ENCODE measurements around a stretch of chr10.

DNA sequence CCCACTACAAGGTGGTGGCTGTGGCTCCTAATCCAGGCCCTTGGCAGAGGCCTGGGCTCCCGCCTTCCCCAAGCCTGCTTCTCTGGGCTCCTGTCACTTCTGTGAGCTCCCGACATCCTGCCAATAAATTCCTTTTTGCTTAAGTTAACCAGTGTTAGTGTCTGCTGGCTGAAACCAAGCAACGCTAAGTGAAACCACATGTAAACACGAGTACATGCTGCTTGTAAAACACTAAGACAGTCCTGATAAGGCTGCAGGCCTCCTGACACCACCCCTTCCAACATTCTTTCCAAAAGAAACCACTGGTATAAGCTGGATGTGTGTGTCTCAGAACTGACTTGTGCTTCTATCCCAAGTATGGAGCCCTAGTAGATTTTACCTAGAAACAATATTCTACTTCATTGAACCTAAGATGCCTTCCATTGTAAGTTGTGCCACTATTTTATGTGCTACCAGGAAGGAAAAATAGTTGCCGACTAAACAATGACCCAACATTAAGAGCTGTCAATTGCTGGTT, 263.5 kb upstream of the ZMIZ1 start:
- PRO-cap, result no peak
- RAMPAGE, long total RNA, 3 experiments, result no peak in any of the 3 experiments

DNA sequence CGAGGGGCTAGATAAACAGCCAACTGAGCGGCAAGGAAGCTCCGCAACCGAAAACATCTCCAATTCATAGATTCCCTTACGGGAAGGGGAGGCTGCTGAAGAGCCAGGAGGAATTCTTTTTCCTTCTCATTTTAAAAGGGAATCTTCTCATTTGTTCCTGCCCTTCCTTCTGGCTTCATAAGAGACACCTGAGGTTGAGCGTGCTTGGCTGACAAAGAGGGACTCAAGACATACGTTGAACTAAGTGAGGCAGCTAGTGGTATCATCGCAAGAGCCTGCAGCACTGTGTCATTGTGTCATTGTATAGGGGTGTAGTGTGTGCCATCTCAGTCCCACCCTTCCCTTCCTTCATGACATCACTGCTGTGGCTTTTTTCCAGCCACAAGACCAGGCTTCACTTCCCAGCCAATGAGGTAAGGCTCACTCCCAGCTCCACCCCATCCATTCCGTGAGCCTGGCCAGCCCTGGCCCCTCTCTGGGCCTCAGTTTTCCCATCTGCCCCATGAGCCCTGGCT, 134.4 kb upstream of the ZMIZ1 start:
- PRO-cap, result unidirectional peak, minus-strand start at position 285 of the sequence
- RAMPAGE, long total RNA, 3 experiments, result no peak in any of the 3 experiments

DNA sequence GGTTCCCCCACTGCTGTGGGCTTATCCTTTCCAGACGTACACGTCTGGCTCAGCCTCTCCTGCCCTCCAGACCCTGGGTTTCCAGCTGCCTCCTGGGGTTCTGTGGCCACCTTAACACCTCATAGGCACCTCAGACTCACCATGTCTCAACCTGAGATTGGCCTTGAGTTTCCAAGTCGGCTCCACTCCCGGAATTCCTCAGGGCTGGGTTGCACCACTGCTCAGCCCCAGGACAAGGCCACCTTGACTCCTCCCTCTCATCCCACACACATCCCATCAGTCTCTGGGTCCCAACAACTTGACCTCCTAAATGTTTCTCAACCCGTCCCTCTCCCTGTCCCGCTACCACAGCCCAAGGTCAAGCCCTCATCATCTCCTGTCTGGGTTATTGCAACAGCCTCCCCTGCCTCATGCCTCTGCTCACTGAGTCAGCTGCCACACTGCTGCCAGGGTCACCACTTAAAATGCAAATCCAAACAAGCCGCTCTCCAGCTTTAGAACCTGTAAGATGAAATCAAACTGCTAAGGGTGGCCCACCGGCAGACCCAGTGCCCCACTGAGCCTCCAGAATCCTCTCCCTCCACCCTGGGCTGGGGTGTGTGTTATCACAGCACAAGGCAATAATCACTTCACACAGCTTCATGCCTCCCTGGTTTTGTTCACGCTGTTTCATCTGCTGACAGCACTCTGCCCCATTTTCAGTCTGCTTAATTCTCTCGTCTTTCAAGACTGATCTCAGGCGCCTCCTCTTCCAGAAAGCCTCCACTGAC, 90.9 kb upstream of the ZMIZ1 start:
- PRO-cap, result no peak
- RAMPAGE, long total RNA, 3 experiments, result start-site peak on the minus strand in 1 of 3 experiments, centred at position 230 of the sequence, 52 reads per replicate

DNA sequence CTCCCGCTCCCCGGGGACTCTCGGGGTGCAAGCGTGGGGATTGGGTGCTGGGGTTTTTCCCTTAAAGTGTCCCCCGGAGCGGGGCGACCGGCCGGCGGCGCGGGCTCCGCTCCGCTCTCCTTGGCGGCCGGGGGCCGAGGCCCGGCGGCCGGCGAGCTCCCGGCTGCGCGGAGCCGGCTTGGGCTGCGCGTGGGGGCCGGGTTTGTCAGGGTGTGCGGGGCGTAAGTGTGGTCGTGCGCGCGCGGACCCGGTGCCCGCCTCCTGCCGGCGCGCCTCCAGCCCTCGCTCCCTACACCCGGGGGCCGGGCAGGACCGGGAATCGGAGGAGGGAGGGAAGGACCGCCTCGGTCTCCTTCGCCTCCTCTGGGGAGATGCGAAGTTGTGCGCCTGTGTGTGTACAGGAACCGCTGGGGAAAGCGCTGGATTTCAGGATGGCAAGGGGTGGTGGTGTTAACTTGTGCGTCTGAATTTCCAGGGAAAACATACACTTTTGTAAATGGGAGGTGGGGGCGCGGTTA, 609 bp downstream of the ZMIZ1 start:
- PRO-cap, result bidirectional peak, plus-strand start at position 318 of the sequence, minus-strand start at position 214 of the sequence
- RAMPAGE, long total RNA, 3 experiments, result no peak in any of the 3 experiments

GRCh38 chr10:79069834-79070694, 1.3 kb downstream of the ZMIZ1 start:
- PRO-cap, result bidirectional peak, plus-strand start at chr10:79070182, minus-strand start at chr10:79070039; bidirectional peak, plus-strand start at chr10:79070429, minus-strand start at chr10:79070281
- RAMPAGE, long total RNA, 3 experiments, result no peak in any of the 3 experiments

- PRO-cap, result no peak
- RAMPAGE, long total RNA, 3 experiments, result no peak in any of the 3 experiments
Observed at GRCh38 chr10:79072537-79073352, 4.0 kb downstream of the ZMIZ1 start.

DNA sequence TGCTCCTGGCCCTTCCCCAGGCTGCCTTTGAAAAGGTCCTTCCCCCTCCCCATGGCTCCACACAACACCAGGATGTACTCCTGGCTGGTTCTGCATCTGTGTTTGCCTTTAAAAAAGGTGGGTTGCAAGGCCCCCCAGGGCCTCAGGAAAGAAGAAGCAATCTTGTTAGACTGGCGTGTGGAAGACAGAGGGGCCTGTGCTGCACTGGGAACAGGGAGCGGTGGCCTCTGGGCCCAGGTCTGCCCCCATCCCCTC, 30.5 kb downstream of the ZMIZ1 start:
- PRO-cap, result no peak
- RAMPAGE, long total RNA, 3 experiments, result no peak in any of the 3 experiments

- PRO-cap, result no peak
- RAMPAGE, long total RNA, 3 experiments, result no peak in any of the 3 experiments
Observed at GRCh38 chr10:79102822-79103600, 34.2 kb downstream of the ZMIZ1 start.

GRCh38 chr10:79155024-79155980, 86.5 kb downstream of the ZMIZ1 start:
- PRO-cap, result no peak
- RAMPAGE, long total RNA, 3 experiments, result no peak in any of the 3 experiments

DNA sequence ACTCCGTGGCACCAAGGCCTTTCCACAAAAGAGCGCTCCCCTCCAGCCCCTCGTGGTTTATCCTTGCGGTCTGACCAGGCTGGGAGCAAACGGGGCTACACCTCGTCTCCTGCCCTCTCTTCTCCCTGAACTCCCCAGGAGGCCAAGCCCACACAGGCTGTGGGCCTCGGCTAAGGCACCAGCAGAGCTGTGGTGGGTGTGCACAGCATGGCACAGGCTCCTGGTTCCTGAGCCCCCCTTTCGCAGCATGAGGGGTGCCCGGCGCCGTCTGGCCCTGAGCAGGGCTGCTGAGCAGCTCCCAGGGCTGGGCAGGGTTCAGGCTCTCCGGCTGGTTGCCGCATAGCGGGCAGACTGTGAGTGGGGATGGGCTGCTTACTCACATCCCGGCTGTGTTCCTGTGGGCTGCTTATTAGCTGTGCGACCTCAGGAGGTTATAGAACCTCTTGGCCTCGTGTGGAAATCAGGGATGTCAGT, 90.4 kb downstream of the ZMIZ1 start:
- PRO-cap, result no peak
- RAMPAGE, long total RNA, 3 experiments, result no peak in any of the 3 experiments

GRCh38 chr10:79173155-79174036, 104.6 kb downstream of the ZMIZ1 start:
- PRO-cap, result no peak
- RAMPAGE, long total RNA, 3 experiments, result start-site peak on the plus strand in 1 of 3 experiments, at chr10:79173451-79173915 at its widest, 5 reads per replicate

DNA sequence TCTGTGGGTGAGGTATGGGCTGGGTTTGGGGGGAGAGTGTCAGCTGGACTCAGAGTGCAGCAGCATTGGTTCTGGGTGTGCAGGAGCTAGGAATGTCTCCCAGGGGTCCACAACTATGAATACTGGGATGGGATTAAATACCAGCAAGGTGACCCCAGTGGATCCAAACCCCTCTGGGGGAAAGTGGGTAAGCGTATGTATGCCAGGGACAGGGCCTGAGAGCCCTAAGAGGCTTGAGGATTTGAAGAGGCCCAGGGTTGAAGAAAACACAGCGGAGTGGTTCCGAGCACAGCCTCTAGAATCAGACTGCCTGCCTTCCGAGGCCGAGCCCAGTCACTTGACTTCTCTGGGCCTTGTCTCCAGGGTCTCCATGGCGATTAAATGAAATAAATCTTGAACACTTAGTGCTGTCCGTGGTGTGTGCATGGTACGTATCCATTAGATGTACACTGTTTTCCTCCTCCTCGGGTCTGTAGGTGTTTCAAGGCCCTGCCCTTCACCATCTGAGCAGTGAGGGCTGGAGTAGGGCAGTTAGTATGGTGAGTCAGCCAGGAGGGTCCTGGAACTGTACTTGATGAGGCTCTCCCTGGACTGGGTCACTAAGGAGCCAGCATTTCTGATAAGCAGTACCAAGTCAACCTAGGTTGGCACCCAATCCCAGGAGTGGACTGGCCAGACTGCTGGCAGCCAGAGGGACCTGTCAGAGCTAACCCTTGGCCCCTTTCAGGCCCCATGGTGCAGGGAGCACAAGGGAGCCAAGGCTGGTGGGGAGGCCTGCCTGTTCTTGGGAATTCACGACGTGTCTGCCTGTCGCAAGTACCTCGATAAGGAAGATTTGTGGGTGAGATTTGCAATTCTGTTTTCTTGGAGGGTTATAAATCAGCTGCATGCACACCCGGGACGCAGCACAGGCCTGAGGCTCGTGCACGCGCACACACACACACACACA, 113.9 kb downstream of the ZMIZ1 start:
- PRO-cap, result no peak
- RAMPAGE, long total RNA, 3 experiments, result no peak in any of the 3 experiments

DNA sequence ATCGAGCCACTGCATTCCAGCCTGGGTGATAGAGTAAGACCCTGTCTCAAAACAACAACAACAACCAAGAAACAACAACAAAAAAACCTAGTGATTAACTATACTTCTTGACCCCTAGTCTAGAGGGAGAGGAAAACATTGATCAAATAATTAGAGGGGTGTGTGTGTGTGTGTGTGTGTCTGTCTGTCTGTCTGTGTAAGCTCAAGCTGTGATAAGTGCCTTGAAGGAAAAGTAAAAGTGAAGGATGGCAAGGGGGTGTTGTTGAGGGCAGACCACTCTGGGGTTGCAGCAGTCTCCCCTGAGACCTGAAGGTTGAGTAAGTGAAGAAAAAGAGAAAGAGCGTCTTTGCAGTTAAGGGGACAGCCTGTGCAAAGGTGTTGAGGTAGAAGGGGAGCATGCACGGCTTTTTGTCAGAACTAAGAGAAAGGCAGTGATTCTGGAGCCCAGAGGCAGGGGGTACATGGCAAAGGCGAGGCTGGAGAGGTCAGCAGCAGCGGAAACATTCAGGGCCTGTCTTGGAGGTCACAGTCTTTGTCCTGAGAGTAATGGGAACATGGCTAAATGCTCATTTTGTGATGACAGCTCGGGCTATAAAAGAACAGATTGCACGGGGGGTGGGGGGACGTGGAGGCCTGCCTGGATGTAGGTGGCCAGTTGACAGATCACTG, 128.7 kb upstream of the PPIF start:
- PRO-cap, result no peak
- RAMPAGE, long total RNA, 3 experiments, result start-site peak on the plus strand in 1 of 3 experiments, centred at position 283 of the sequence, 6 reads per replicate

- PRO-cap, result no peak
- RAMPAGE, long total RNA, 3 experiments, result no peak in any of the 3 experiments
Observed at GRCh38 chr10:79249337-79250091, 97.8 kb upstream of the PPIF start.

DNA sequence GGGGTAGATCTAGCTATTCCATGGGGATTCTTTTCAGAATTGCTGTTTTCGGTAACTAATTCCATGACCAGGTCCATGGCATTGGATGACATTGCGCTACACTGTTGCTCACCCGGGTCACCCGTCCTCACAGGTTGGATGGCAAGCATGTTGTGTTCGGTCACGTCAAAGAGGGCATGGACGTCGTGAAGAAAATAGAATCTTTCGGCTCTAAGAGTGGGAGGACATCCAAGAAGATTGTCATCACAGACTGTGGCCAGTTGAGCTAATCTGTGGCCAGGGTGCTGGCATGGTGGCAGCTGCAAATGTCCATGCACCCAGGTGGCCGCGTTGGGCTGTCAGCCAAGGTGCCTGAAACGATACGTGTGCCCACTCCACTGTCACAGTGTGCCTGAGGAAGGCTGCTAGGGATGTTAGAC, 6.3 kb downstream of the PPIF start:
- PRO-cap, result no peak
- RAMPAGE, long total RNA, 3 experiments, result no peak in any of the 3 experiments

GRCh38 chr10:79385562-79386535, 38.6 kb downstream of the PPIF start:
- PRO-cap, result no peak
- RAMPAGE, long total RNA, 3 experiments, result no peak in any of the 3 experiments

GRCh38 chr10:79394215-79395116, 47.2 kb downstream of the PPIF start:
- PRO-cap, result no peak
- RAMPAGE, long total RNA, 3 experiments, result no peak in any of the 3 experiments

GRCh38 chr10:80132952-80133669, 581 bp downstream of the PLAC9 start:
- PRO-cap, result bidirectional peak, plus-strand start at chr10:80133420, minus-strand start at chr10:80133115
- RAMPAGE, long total RNA, 3 experiments, result no peak in any of the 3 experiments

DNA sequence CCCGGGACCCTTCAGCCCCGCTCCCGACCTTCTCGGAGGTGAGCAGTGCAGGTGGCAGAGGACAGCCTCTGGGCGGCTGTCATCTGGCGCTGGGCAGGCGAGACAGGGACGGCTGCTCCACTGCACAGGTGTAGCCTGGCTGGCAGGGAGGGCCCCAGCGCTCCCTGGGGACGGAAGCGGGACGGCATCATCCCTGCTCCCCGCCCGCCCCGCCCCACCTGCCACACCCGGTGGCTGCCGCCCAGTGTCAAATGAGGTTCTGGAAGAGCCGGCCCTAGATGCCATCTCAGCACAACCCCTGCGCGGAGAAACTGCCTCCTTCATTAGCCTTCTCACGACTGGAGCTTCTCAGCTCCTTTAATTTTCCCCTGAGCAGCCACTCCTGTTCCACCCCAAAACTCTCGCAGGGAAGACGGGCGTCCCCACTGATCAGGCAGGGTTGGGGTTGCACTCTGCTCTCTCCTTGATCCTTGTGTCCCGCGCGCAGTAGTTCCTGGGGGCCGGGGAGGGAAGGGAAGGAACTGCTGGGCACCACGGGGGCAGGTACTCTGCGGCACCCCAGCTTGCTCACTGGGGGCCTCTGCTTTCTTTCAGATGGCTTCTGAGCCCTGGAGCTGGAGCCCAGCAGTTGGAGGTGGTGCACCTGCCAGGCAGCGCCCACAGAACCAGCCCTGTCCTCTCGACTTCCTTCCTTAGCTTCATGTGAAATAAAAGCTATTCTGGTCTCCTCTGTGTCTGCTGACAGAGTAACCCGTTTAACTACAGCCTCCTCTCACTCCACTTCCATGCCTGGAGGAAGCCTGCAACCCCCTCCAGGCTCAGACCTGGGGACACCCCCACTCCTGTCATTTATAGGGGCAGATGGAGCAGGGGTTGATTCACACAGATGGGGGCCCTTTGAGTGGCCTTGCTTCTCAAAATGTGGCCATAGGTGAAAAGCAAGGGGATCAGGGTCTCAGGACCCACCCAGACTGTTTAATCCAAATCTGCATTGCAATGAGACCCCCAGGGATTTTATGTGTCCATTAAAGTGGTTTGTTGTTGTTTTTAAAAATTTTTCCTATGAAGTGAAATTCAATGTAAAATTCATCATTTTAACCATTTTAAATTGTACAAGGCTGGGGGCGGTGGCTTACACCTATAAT, 12.1 kb downstream of the PLAC9 start:
- PRO-cap, result no peak
- RAMPAGE, long total RNA, 3 experiments, result start-site peak on the minus strand in 1 of 3 experiments, centred at position 697 of the sequence, 6 reads per replicate

- PRO-cap, result no peak
- RAMPAGE, long total RNA, 3 experiments, result no peak in any of the 3 experiments
Observed at GRCh38 chr10:80160492-80161193, 28.1 kb downstream of the PLAC9 start.